WTC11 (cell line): ENCODE results near the genes MKX and BAMBI.

DNA sequence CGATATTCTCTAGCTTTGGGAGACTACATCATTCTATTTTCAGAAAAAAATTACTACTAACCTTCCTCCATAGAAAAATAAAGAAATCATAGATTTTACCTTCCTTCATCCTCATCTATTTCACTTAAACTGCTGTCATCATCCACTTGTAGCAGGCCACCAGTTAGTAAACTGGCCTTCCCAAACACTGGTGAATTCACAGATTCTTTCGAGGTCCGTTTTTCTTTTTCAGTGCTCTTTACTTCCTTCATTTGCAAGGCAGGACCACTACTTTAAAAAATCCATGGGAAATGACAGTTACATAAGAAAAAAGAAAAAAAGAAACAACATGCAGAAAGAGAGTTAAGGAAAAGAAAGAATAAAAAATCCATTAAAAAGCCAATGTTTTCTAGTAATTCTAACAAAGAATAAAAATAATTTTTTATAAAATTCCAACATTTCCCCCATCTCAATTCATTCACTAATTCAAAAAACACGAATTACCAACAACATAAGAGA is 54.0 kb downstream of the ANKRD26 start:
- PRO-cap, result no peak

DNA sequence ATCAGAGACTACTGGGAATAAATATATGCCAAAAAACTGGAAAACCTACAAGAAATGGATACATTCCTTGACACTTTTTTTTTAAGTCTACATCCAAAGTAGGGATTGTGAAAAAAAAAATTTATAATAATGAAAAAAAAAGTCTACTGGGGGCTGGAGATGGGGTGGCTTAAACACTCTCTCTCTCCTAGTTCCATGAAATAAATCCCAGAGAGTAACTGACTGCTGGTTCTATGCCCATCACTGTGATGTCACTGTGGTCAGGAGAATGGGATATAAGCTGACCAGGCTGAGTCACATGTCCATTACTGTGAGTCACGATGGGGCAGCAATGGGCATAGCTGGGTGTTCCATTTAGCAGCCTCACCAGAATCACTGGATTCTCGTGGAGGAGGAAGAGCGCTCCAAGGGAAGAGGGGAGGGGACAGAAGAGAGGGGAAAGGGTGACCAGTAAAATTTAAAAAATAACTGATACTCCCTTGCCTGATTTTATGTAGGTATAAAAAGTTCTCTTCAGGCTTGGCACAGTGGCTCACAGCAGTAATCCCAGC is 37.1 kb downstream of the MASTL start:
- PRO-cap, result no peak

DNA sequence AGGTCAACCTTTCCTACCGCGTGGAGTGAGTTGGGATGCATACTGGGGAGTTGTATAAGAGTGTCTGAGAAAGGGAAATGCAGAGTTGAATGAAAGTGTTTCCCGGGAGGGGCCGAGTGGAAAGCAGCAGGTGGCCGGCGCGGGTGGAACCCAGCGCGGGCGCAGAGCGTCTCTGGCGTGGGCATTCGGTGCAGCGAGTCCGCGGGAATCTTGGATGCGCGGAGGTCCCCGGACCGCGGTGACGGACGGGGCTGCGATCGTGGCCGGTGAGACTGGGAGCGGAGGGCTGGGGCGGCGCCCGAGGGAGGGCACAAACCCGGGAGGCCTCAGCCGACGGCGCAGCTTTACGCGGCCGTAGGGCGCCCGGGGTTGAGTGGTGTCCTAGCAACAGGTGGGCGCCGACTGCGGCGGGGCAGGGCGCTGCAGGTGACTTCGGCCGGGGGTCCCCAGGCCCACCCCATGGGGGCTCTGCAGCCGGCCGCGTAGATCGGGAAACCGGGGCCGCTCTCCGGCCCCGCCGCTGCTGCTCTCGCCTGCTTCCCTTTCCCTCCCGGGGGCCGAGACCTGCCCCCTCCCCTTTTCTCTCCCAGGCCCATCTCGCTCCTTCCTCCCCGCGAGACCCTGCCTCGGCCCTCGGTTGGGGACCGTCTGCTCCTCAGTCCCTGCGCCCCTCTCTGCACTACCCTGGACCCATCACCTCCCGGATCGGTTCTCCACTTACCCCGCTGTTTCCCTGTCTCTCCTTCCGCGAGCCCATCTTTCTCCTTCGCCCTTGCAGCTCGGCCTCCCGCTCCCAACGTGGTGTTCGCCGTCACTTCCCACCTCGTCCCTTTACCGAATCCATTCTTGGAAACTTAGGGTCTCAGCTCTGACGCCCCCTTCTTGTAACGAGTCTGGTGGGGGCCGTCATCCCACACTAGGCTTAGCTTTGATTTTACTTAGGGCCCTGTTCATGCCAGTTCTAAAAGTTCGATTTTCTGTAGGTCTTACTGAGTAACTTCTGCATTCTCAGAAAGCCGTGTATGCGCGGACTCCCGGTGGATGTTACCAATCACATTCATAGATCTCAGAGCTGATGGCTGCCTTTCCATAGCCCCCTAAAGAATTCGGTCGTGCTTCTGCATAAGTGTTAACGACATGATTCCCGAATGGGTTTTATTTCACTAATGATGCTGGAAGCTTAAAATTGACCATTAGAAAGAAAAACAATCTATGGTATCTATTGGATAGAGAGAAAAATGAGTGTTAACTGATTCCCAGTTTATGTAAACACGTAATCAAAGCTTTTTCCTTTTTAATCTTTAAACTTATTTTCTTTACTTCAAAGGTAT is 18.5 kb upstream of the ACBD5 start:
- PRO-cap, result bidirectional peak, plus-strand start at position 311 of the sequence, minus-strand start at position 280 of the sequence; bidirectional peak, plus-strand start at position 658 of the sequence, minus-strand start at position 545 of the sequence

DNA sequence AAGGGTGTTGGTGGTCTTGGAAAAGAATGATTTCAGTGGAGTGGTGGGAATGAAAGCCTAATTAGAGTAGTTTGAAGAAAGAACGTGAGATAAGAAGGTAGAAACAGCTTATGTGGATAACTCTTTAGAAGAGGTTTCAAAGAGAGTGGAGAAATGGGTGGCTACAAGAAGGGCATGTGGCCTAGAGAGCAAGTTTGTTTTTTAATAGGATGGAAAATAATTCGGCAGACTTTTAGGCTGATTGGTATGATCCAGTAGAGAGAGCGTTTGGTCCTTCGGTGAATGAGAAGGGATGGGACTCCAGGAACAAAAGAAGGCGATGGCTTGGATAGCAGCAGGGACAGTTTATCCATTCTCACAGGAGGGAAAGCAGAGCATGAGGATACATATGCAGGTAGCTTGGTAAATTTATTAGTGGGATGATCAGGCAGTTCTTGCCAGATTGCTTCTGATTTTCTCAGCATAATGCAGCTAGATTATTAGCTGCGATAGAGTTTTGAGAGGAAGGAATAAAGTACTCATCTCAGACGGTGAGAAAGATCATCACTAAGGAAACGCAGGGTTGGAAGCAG is 32.8 kb downstream of the RAB18 start:
- PRO-cap, result no peak

GRCh38 chr10:27702063-27702485 is 43.5 kb downstream of the MKX start:
- PRO-cap, result no peak

- PRO-cap, result unidirectional peak, minus-strand start at chr10:27745845
These were observed at the start of gene MKX for GRCh38 chr10:27745349-27745884. TSS of gene MKX (minus strand) at chr10:27745819.

- PRO-cap, result no peak
These were observed 54.7 kb downstream of the MPP7 start for GRCh38 chr10:28248037-28248601.

DNA sequence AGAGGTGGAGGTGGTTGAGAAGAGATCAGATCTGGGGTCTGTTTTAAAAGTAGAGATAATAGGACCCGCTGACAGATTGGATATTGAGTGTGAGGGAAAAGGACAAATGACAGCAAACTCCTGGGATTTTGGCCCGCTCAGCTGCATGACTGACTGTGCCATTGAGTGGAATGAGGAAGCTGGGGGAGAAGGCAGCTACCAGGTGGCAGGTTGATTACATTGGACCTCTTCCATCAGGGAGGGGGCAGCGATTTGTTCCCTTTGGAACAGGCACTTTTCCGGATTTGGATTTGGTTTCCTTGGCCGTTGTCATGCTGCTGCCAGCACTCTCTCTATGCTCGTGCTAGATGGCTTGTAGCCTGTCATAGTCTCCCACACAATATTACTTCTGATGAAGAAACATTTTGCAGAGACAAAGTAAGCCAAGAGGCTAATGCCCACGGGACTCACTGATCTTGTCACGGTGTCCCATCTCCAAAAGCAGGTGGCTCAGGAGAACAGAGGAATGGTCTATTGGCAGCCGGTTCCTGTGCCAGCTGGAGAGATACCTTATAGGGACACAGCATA is 69.2 kb upstream of the WAC start:
- PRO-cap, result no peak

DNA sequence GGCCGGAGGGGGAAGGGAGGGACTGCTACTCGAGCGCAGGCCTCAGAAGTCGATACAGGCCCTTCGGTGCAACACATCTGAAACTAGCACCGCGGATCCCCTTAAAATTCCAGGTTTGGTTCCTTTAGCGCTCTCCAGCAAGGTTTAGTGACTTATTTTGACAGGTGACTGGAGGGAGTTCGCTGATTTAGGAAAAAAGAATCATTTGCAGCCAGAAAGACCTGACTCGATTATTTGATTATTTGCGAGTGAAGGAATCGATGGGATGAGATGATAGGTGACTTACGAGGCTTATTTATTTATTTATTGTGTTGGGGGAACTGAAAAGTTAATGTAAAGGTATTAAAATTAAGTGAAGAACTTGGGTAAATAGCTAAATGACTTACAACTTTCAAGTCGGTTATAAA is 1.2 kb downstream of the WAC start:
- PRO-cap, result no peak

- PRO-cap, result no peak
These were observed 7.4 kb downstream of the WAC start for GRCh38 chr10:28539924-28541035.

- PRO-cap, result bidirectional peak, plus-strand start at chr10:28677494, minus-strand start at chr10:28677336
These were observed at the start of gene BAMBI for GRCh38 chr10:28677097-28677677. TSS of gene BAMBI (plus strand) at chr10:28677521.

GRCh38 chr10:28681044-28681953 is 4.0 kb downstream of the BAMBI start:
- PRO-cap, result no peak

DNA sequence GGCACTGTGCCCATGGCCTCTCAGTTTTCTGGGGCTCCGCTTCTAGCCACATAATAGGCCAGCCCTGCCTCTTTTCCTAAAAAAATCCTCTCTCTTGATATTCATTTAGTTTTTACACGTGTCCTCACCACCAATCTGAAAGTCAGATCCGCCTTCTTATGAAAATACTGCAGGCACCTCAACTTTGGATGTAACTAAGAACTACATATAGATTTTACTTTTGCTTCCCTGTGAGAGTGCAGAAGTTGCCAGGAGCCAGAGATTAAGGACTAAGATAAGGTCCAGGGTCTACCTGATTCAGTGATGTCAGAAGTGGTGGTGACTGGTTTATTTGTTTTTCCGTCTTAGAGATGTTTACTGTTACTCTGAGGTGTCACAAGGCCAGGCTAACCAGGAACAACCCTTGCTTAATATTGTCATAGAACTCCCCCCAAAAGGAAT is 7.8 kb downstream of the BAMBI start:
- PRO-cap, result no peak

DNA sequence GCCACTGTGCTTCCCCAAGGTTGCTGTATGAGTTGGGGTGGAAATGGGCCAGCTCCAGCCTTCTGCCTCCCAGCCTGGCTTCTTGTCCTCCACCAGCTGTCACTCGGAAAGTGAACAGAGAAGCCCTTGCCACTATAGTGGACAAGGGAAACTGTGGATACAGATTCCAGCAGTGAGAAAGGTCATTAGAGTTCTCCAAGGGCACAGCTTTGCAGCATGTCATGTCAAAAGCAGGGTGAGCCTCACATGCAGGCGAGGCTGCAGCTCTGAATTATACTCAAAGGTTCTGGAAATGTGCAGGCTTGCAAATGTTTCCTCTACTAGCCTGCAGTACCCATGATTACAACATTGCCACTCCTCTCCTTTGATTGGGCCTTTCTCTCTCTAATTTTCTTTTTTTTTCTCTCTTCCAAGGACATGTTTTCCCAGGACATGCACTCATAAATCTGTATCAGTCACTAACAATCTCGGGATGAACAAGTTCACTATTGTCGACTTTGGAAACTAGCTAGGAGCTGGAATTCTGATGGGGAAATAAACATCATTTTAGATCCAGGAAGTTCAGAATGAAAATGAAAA is 33.1 kb downstream of the BAMBI start:
- PRO-cap, result no peak

DNA sequence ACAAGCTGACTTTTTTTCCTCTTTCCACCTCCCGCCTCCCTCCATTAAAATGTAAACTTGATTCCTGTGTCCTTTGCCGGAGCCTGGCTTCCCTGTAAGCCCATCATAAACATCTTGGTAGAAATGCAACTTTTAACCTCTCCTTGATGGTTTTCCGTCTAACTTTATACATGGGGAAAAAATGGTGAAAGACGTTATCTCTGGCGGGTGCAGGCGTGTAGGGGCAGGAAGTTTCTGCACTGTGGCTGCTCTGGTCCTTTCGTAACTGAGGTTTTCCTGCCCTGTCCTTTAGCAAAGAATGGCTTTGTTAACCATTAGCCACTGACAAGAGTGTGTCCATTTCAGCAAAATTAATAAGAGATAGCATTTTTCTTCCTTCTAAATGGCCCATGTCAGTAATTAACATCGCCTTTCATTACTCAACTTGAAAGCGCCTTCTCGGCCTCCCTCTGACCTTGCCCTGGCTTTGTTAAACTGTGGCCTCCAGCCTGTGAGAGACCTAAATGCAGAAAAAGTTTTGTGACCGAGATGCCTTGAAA is 130.8 kb downstream of the BAMBI start:
- PRO-cap, result no peak

DNA sequence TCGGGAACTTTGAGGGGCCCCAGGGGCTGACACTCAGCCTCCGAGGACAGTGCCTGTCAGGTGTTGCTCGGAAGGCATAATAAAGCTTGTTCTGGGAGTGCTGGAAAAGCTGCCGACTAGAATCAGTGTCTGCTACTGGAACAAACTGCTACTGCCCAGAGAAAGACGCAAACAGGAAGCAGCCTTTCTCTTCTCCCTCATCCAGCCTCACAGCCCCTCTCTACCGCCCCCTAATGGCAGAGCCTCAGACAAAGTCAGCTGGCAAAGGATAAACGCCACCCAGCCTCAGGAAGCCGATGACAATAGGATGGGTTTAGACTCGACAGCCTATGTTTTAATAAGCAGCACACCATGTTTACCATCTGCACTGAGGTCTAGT is 169.5 kb upstream of the LYZL1 start:
- PRO-cap, result no peak

- PRO-cap, result no peak
These were observed 149.5 kb downstream of the LYZL1 start for GRCh38 chr10:29437969-29439257.

DNA sequence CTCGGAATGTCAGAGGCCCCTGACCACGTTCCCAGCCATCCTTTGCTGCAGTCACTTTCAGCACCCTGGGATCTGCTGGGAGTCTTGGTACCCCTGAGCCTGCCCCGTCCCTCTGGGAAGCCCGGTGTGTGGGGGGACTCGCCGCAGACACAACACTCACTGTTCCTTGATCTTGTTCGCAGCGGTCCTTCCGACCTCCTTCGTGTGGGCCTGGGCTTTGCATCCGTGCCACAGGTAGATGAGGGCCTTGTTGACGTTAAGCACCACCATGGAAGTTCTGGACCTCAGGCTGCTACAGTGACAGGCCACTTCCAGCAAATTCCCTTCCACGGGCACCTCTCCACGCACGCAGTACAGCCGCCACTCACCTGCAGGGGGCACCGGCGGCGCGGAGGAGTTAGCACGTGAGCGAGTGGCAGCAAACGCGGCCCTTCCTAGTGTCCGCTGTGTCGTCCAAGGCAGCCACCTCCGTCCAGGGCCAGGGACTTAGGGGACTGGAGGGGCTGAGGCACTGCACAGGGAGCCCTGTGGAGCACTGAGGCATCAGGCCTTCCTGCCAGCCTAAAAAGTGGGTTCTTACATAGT is 164.6 kb downstream of the SVIL start:
- PRO-cap, result no peak

GRCh38 chr10:29472154-29473052 is 162.4 kb downstream of the SVIL start:
- PRO-cap, result no peak

- PRO-cap, result no peak
These were observed 73.0 kb downstream of the SVIL start for GRCh38 chr10:29561494-29562454.